ENCODE measurements around the genes AP2A2 and DUSP8.

GRCh38 chr11:887292-888017 lies 23.2 kb downstream of the CHID1 start:
- PRO-cap, 10 experiments, result no peak in any of the 10 experiments

- PRO-cap, 10 experiments, result peak in 10 of 10 experiments; most common plus-strand start chr11:925872 (in 7); most common minus-strand start chr11:925696 (in 4)
These were observed at the start of gene AP2A2 for GRCh38 chr11:925120-926288. Gene AP2A2 (plus strand): TSS chr11:925870.

GRCh38 chr11:1054823-1055172 lies 18.3 kb upstream of the MUC6 start:
- PRO-cap, 10 experiments, result no peak in any of the 10 experiments

DNA sequence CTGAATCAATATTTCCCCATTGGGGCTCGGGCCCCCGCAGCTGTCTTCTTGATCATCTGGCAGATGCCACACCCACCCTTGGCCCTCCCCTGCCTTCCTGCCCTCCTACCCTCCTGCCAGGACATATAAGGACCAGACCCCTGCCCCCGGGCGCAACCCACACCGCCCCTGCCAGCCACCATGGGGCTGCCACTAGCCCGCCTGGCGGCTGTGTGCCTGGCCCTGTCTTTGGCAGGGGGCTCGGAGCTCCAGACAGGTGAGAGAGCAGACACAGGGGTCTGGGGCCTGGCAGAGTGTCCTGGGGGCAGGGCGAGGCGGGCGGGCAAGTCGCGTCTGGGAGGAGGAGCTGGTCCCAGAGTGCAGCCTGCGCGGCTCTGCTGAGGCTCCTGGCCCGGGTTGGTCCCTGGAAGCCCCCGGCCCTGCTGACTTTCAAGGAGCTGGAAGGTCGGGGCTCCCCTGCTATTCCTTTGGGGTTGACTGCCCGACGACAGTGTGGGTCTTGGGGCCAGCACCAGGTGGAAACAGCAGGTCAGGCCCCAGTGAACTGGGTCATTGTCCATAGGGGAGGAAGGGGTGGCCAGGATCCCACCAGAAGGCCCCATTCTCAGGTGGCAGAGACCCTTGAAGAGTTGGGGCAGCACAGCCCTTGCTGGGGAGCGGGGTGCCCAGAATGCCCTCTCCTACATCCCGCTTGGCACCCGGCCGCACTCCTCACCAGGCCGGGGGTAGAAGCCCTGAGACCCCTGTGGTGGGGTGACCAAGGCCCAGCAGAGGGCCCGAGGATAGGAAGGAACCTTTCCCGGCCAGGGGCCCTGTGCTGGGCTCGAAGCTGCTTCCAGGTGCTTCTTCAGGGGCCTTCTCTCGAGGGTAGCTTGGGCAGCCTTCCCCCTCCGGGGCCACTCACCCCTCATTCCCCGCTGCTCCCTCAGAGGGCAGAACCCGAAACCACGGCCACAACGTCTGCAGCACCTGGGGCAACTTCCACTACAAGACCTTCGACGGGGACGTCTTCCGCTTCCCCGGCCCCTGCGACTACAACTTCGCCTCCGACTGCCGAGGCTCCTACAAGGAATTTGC lies 38.5 kb upstream of the MUC6 start:
- PRO-cap, 10 experiments, result peak in 1 of 10 experiments; most common plus-strand start position 153 of the sequence (in 1)

DNA sequence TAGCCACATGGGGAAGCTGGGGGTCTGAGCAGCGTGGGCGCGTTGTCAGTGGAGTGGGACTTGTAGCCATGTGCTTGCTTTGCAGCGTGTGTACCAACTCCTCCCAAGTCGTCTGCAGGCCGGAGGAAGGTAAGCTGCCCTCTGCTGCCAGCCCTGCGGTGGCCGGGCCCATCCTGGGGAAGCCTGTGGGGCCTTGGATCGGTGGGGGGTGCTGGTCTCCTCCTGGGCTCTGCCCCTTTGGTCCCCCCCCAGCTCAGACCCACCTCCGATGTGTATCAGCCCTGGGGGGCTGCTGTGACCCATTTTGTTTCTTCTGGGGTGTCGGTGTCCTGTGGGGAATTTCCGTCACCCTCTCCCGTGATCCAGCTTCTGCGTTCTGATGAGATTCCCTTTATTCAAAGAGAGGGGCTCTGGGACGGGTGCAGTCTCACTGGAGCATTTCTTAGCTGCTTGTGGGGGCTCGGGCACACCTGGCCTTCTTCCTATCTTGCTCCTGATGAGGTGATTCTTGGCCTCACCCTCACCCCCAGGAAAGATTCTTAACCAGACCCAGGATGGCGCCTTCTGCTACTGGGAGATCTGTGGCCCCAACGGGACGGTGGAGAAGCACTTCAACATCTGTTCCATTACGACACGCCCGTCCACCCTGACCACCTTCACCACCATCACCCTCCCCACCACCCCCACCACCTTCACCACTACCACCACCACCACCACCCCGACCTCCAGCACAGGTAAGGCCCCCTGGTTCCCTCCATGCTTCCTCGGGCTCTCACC lies 56.0 kb upstream of the MUC6 start:
- PRO-cap, 10 experiments, result no peak in any of the 10 experiments

- PRO-cap, 10 experiments, result peak in 3 of 10 experiments; most common minus-strand start chr11:1203677 (in 3)
These were observed 19.2 kb upstream of the MUC5B start for GRCh38 chr11:1203390-1204276.

GRCh38 chr11:1337218-1337870 lies 27.9 kb upstream of the TOLLIP start:
- PRO-cap, 10 experiments, result no peak in any of the 10 experiments

GRCh38 chr11:1471292-1471827 lies 15.2 kb downstream of the MOB2 start:
- PRO-cap, 10 experiments, result no peak in any of the 10 experiments

DNA sequence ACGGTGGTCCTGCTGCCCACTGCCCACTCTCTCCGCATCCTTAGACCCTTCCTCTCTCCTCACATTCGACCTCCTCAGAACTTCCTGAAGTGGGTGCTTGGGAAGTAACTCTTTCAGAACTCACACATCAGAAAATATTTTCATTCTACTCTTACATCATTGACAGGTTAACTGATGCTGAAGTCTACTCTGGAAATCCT lies 25.7 kb upstream of the MOB2 start:
- PRO-cap, 10 experiments, result no peak in any of the 10 experiments

GRCh38 chr11:1552618-1552885 lies 19.5 kb downstream of the DUSP8 start:
- PRO-cap, 10 experiments, result no peak in any of the 10 experiments

DNA sequence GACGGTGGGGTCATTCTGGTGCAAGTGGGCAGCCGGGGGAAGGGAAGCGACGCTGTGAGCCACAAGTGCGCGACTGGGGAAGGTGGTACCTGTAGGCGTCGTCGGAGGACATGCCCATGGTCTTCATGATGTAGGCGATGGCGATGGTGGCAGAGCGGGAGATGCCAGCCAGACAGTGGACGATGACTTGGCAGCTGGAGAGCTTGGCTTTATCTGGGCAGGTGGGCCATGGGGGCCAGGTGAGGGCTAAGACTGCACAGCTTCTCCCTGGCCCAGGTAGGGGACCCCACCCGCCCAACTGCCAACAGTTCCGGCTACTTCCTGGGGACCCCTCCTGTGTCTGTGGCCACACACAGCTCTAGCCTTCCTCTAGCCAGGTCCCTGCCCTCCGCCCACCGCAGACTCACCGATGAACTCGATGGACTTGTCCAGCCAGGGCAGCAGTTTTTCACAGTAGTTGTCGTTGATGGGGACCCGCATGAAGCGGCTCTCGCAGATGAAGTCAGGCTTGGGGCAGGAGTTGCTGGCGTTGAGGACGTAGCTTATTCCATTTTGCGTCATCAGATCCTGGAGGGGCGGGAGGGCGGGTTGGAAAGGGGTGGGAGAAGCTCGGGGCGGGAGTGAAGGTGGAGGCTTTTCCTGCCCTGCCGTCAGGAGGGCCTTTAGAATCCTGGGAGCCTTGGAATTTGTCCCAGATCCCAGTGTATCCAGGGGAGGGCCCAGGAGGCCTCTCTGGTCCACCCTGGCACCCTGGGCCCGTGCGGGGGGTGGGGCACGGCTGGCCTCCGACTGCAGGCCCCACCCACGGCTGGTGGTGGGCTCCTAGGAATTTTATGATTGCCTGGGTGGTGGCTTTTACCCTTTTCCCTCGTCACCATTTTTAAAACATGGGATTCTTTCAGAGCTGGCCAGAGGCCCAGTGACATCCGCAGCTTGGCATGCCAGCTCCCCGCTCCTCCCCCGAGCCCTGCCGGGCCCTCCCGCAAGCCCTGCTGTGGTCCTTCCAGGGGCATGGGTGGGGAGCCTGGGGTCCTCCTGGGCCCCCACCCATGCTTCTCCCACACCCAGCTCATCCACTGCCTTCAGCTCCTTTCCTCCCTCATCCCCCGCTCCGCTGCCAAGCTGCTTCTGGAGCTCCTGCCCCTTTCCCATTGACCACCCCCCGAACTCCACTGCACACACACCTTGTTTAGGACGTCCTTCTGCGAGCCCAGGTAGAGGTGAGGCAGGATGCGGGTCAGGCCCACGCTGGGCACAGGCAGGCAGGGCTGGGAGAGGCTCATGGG lies 13.9 kb downstream of the DUSP8 start:
- PRO-cap, 10 experiments, result peak in 1 of 10 experiments; most common plus-strand start position 694 of the sequence (in 1)

GRCh38 chr11:1564351-1565490 lies 7.3 kb downstream of the DUSP8 start:
- PRO-cap, 10 experiments, result peak in 1 of 10 experiments; most common minus-strand start chr11:1564650 (in 1)

- PRO-cap, 10 experiments, result peak in 10 of 10 experiments; most common plus-strand start chr11:1572488 (in 4); most common minus-strand start chr11:1572271 (in 8)
These were observed at the start of gene DUSP8 for GRCh38 chr11:1571822-1572947. Gene DUSP8 (minus strand): TSS chr11:1572271.

GRCh38 chr11:1619444-1619939 lies 2.4 kb downstream of the KRTAP5-4 start:
- PRO-cap, 10 experiments, result no peak in any of the 10 experiments

DNA sequence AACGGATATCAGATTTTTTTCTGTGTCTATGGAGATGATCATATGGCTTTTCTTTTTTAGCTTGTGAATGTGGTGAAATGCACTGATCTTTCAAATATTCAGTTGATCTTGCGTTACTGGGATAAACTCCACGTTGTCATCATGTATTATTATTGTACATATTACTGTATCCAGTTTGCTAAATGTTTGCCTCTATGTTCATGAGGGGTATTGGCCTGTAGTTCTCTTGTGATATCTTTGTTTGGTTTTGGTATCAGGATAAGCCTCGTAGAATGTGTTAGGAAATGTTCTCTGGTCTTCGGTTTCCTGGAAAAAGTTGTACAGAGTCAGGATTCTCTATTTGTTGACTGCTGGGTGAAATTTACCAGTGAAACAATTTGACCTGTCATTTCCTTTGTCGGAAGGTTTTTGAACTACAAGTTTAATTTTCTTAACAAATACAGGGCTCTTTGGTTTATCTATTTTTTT lies 23.2 kb upstream of the KRTAP5-6 start:
- PRO-cap, 10 experiments, result no peak in any of the 10 experiments

DNA sequence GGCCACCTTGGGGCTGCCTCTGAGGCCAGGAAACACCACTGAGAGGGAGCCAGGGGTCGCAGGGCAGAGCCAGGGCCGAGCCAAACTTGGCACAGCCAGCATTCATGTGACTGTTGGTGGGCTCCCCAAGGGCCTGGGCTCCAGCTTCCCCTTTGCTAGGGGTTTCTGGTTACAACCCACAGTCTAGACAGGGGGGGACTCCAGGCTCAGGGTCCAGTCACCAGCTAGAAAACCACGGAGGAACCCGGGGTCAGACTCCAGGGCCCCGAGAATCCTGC lies 790 bp upstream of the IFITM10 start:
- PRO-cap, 10 experiments, result no peak in any of the 10 experiments

DNA sequence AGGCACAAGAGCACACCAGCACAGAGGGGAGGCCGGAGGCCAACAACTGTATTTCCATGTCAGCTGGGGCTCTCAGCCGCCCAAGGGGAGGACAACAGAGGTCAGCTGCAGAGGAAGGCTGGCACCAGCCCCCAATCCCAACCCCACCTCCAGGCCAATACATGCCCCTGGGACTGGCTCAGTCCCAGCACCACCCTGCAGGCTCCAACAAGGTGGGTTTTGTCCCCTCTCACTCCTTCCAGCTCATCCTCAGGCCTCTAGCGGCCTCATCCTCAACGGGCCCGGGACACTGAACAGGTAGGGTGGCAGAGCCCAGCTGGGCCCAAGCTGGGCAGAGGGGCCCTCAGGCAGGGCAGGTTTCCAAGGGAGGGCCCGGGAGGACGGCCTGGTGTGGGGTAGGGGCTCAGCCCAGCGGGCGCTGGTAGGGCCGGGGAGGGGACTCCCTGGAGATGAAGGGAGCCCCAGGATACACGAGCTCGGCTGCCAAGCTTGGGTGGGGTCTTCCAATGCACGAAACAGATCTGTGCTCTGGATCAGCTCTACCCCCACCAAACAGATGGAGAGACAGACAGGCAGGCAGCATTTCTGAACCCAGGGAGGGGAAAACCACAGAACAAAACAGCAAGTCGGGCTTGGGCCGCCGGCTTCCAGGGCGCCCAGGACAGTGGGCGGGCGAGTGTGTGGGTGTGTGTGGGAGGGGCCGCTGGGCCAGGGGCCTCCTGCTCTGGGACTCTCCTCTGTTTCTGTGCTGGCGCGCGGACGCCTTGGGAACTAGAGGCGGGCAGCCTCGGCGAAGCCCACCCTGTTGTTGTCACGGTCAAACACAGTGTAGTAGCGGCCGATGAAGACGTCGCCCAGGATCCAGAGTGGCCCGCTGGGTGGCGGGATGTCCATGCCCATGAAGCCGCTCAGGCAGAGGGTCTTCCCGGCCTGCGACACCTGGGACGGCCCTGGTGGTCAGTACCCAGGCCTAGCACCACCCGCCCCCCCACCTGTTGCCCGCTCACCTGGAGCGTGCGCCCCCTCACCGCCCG lies 2.7 kb upstream of the IFITM10 start:
- PRO-cap, 10 experiments, result no peak in any of the 10 experiments

DNA sequence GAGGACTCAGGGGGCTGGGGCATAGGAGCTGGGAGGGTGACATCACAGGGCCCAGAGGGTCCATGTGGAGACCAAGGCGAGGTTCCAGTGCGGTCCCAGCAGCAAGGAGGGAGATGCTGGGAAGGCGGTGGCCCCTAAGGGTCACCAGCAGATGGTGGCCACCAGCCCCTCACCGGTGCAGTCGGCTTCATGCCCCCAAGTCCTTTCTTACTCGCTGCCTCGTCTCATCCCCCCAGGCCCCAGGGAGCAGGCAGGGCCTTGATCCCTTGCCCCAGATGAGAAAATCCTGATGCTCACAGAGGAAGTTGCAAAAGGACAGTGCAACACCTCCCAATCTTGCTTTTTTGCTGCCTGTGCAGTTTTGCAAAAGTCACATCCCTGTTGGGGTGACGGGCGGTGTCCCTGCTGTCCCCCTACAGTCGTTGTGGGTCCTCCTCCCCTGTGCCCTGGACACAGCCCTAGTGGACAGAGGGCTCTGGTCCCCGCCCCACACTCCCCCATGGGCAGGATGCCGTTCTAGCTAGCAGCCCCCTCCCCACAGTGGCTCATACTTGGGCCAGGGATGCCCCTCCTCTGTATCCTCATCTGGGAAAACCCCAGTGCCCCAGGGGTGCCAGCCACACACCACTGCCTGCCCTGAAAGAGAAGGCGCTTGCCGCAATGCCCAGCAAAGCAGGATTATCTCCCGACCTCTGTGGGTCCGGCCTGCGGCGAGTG lies 18.3 kb upstream of the CTSD start:
- PRO-cap, 10 experiments, result no peak in any of the 10 experiments

DNA sequence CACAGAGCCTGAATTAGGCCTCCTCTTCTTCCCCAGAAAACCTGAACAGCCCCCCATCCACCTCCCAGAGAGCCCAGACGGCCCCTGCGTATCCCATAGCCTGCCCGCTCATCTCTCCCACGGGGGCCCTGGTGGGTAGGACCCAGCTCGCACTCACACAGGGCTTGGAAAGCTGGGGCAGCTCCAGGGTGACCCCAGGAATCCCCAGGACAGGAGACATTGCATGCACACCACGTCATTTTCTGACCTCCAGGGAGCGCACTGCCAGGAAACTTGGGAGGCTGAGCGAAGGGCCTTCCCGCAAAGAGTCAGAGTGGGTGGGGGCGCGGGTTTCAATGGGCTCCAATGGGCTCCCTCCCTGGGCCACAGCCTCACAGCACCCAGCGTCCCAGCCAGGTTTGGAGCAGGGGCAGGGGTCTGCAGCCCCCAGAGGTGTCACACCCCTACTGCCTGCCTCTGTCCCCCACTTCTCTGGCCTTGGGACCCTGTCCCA lies 8.2 kb upstream of the SYT8 start:
- PRO-cap, 10 experiments, result peak in 1 of 10 experiments; most common plus-strand start position 311 of the sequence (in 1)

DNA sequence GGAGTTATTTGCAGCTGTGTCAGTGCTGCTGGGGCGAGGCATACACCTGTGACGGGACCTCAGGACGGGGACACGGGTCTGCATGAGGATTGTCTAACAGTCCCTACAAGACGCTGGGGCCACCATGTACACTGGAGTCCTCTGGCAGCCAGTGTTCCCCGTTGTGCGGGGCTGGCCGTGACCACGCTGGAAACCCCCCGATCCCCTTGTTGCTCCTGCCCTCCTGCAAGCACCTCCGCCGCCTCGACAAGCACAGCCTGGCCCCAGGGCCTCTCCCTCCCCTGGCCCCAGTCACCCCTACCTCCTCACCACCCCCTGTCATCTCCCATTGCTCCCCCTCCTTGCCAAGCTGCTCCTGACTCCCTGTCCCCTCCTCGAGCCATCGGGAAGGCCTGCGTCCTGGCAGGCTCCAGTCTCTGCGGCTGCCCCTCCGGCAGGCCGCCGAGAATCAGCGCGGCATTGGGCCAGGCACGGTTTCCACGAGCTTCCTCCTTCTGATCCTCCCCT lies 5.9 kb upstream of the LSP1 start:
- PRO-cap, 10 experiments, result no peak in any of the 10 experiments